ENCODE data around the genes EVC2, ENSG00000170846 and S100P.

- PRO-cap, result no peak
- RAMPAGE, long total RNA, result no peak
These were observed at the start of gene EVC2 for GRCh38 chr4:5708056-5709289. Gene EVC2, minus strand, starts transcription at chr4:5708559.

DNA sequence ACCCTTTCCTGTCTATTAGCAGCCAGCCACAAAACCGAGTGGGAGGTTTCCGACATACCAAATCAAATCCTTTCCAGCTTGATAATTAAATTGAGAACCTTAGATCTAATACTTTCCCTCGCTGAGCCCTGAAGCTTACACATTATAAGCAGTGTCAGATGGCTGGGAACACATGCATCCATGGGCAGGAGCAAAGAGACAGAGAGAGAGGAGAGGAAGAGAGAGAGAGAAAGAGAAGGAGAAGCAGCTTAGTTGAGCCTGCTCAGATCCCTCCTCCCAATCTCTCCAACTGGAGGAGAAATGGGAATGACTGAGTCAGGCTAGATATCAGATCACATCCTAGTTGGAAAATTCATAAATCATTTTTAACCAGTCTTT, 57.4 kb downstream of the CRMP1 start:
- PRO-cap, result no peak
- RAMPAGE, long total RNA, result no peak

GRCh38 chr4:6072277-6072802, 128.0 kb downstream of the JAKMIP1 start:
- PRO-cap, result no peak
- RAMPAGE, long total RNA, result no peak

GRCh38 chr4:6177853-6178365, 22.4 kb downstream of the JAKMIP1 start:
- PRO-cap, result no peak
- RAMPAGE, long total RNA, result no peak

DNA sequence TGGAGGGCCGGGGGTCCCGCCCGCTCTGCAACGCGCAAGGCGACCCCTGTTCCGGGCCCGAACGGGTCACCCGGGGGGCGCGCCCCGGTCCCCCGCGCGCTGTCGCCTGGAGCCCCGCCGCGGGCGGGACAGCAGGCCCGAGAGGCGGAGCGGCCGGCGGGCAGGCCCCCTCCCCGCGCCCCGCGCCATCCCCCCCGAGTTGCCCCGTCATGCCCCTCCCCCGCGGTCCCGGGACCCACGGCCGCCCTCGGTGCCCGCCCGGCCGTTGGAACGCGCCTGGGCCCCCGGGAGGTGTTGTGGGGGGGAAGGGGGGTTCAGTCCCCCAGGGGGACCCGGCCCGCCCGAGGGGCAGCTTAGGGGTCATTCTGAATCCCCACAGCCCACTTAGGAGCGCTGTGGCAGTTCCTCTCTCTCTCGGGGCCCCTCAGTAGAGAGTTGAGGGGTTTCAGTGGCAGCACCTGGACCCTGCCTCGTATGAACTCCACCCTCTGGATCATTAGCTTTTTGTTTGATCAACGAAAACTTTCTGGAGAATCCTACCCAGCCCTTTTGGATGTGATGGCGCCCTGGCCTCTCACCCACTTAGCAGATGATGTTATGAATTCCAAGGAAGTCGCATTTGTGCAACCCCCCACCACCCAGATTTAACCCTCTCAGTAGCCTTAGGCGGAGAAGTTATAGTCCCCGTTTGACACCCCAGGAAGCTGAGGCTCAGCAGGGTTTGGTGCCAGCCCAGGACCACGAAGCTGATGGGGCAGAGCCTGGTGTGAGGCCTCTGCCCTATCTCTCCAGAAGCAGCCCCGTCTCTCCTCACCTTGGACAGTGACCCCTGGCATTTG, 738 bp downstream of the WFS1 start:
- PRO-cap, result no peak
- RAMPAGE, long total RNA, result no peak

- PRO-cap, result no peak
- RAMPAGE, long total RNA, result no peak
These were observed 86.3 kb downstream of the PPP2R2C start for GRCh38 chr4:6385995-6386541.

DNA sequence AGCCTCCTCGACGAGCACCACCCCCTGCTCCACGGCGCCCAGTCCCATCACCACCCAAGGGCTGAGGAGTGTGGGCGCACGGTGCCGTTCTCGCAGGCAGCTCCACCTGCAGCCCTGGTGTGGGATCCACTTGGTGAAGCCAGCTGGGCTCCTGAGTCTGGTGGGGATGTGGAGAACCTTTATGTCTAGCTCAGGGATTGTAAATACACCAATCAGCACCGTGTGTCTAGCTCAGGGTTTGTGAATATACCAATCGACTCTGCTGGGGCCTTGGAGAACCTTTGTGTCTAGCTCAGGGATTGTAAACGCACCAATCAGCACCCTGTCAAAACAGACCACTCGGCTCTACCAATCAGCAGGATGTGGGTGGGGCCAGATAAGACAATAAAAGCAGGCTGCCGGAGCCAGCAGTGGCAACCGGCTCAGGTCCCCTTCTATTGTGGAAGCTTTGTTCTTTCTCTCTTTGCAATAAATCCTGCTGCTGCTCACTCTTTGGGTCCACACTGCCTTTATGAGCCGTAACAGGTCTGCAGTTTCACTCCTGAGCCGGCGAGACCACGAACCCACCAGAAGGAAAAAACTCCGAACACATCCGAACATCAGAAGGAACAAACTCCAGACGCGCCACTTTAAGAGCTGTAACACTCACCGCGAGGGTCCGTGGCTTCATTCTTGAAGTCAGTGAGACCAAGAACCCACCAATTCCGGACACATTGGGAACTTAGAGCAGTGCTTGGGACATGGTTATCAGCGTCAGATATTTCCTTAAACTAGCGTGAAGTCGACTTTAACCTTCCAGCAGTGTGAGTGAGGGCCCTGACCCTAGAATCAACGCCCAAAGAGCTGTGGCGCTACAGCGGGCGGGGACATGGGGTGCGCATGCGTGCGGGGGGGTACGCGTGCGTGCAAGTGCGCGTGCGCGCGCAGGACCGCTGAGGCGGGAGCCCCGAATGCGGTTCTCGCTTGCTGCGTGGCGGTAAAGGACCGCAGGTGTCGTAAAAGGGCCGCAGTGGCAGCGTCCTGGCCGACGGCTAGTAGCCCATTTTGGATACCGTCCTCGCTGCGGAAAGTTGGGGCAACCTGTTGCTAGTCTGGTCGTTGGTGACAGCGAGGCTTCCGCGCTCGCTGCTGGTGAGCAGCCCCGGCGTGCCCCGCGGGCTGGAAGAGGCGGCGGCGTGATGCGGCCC, at the start of gene ENSG00000170846:
Gene ENSG00000170846 (plus strand): TSS at position 1,041 of the 1,187 bp plus-strand sequence.
- PRO-cap, result no peak
- RAMPAGE, long total RNA, result no peak

DNA sequence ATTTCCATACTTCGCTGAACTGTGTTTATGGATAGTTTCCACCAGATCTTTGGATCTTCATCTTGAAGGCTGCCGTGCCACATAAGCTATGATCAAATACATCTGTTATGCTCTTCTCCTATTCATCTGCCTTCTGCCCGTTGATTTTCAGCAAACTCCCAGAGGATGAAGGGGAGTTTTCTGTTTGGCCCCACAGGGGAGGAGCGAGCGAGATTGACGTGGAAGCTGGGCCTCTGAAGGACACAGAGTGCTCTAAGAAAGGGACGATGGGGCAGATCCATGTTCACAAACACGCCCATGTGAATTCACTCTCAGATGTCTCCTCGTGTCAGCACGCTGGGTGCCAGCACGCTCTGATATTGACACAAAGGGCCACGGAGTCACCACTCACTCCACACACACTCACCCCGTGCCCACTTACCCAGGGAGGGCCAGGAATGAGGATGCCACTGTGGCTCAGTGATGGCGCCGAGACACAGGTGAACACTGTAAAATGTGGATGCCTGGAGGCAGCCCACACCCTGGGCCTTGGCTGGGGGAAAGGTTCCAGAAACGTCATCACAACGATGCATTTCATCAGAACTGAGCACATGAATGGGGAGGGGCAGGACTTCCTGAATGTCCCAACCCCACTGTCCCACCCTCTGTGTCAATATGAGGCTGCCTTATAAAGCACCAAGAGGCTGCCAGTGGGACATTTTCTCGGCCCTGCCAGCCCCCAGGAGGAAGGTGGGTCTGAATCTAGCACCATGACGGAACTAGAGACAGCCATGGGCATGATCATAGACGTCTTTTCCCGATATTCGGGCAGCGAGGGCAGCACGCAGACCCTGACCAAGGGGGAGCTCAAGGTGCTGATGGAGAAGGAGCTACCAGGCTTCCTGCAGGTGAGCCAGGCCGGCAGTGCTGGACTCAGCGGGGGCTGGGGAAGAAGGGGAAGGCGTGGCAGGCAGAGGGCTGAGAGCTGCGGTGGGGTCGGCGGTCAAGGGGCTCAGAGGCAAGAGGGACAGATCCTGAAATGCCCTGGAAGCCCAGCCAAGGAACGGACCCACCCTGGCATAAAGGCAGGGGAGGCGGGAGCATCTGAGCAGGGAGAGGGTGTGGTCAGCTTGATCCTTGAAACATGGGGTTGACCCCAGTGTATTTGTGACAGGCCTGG, at the start of gene S100P:
Gene S100P (plus strand): TSS at position 695 of the 1,159 bp plus-strand sequence.
- PRO-cap, result no peak
- RAMPAGE, long total RNA, result no peak

DNA sequence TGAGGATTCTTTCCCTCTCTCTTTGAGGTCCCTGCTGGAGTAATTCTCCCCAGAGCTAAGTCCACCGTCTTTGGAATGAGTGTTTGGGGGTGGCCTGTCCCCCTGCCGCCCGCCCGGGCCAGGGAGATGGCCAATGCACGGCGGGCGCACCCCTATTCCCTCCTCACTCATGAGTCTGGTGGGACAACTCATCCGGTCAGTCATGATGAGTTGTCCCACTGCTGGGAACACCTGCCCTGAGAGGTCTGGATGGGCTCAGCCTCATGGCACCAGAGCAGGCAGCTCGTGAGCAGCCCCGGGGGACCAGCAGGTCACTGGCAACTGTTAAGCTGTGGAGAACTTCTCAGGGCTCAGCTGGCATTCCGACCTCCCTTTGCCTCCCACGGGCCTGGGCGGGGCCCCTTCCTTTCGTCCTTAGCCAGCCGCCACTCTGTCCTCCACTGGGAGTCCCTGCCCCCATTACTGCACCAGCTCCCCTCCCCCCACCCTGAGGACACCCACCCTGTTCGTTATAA, 14.8 kb upstream of the KIAA0232 start:
- PRO-cap, result no peak
- RAMPAGE, long total RNA, result no peak

DNA sequence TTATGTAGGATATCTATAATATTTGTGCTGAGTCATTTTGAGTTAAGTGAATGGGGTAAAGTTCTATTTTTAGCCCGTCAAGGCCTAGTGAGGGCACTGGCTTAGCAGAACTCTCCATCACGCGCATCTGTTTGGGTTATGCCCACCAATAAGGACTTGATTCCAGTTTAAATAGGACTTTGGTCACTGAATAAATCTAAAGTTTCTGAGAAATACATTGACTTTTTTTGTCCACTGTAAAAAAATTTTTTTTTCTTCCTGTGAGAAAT, 53.6 kb upstream of the TBC1D14 start:
- PRO-cap, result no peak
- RAMPAGE, long total RNA, result no peak

- PRO-cap, result no peak
- RAMPAGE, long total RNA, result no peak
These were observed 42.7 kb upstream of the TBC1D14 start for GRCh38 chr4:6867047-6867271.

DNA sequence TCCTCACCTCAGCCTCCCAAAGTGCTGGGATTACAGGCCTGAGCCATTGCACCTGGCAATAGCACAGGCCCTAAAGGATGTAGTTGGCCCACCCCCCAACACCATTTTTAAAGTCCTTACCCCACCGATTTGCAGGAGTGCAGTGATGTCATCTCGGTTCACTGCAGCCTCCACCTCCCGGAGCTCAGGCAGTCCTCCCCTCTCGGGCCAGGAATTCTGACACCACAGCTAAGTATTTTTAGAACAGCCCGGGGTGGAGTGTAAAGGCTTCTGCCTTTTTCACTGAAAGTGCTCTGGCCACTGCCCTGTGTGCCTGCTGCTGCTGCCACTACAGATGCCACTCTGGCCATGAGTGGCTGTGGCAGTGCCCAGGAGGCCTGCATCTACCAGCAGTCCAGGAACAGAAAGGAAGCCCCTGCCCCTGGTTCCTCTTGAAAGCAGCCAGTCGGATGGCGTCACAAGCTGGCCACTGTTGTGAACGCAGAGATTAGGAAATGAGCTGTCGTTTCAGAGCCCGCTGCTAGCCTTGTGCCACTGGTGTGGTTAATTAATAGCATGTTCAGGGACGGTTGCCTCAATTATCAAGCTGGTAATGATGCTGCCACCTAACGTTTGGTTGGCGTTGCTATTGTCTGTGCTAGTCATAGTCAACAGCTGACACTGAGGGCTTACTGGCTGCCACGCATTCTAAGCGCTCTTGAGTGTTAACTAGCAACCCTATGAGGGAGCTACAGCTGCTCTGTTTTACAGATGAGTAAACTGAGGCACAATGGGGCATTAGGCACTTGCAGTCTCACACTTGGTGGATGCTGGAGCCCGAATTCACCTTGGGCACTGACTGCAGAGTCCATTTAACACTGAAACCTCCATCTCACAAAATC, 23.5 kb upstream of the TBC1D14 start:
- PRO-cap, result no peak
- RAMPAGE, long total RNA, result no peak

DNA sequence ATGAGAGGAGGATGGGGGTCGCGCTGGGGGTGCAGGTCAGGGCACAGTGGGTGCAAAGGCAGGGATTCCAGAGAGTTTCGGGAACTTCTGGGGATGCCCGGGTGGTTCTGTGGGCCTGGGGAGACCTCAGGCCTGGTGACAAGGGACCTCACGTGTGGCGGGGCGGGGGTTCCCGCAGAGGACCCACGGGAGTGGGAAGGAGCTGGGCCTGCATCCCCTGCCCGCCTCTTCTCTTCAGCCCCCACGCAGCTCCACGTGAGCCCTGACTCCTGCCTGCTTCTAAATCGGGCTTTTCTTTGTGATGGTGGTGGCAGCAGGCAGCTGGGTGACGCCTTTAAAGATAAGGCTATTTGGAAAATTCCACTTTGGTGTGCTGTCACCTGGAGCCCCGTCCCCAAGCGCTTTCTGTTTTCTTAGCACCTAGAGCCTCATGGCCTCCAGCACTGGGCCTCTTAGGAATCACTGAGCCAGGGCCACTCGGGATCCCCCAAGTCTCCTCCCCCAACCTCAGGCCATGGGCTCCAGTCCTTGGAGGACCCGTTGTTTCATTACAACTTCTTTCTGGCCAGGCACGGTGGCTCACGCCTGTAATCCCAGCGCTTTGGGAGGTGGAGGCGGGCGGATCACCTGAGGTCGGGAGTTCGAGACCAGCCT, 7.1 kb upstream of the TBC1D14 start:
- PRO-cap, result no peak
- RAMPAGE, long total RNA, result no peak

DNA sequence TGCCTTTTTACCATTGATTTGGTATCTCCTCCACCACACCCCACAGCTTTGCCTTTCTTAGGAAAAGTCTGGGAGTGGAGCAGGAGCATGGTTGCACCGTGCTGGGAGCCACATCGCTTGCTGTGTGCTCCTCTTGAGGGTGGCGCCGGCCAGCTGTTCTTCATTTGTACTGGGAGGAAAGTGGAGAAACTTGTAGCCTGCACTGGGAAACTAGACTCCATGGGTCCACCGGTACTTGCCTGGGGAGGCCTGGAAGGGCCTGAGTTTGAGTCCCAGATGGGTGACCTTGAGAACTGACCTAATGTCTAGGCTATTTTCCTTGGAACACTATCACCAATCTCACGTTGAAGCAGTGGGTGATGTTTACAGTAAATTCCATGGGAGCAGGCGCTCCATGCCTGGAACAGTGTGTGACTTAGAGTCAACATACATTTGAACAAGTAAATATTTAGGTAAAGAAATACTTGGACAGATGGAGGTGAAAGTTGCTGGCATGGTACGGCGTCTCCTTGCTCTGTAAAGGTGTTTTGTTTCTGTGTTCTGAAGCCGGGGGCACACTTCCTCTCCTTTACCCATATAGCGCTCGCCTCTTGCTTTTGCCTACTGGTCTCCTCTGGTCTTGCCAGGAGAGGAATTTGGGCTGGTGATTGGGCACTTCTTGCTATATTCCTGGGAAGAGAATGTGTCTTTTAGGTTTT, 47.5 kb downstream of the TBC1D14 start:
- PRO-cap, result no peak
- RAMPAGE, long total RNA, result no peak

DNA sequence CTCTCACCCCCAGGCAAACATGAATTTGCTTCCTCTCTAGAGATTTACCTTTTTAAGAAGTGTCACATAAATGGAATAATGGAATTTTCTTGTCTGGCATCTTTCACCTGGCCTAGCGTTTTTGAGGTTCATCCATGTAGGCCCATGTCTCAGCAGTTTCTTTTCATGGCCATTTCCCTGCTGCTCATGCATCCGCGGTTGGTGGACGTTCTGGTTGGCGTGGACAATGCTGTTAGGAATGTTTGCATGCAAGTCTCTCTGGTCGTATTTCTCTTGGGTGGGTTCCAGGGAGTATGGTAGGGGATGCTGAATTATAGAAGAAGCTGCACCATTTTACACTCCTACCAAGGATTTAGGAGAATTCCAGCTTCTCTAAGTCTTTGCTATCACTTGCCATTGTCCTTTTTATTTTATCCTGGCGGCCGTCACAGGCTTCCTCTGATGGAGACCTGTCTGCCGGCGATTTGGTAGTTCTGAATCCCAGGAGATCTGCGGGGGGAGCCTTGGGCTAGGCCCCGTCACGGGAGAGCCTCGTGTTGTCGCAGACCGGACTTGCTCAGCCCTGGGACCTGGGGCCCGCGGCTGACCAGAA, 56.6 kb downstream of the CCDC96 start:
- PRO-cap, result no peak
- RAMPAGE, long total RNA, result no peak

DNA sequence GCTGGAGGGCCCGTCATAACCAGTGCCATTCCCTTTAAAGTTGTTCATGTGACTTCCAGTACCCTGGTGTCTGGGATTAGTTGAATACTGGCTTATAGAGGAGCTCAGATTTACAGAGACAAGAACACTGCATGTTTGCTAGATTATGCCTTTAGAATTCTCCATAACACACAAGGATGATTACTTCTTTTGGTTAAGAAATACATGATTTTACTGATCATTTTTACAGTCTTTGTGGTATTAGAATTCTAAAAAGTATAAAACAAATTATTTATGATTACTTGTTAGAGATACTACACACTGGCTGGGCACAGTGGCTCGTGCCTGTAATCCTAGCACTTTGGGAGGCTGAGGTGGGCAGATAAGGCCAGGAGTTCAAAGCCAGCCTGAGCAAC, 37.0 kb downstream of the CCDC96 start:
- PRO-cap, result no peak
- RAMPAGE, long total RNA, result no peak

DNA sequence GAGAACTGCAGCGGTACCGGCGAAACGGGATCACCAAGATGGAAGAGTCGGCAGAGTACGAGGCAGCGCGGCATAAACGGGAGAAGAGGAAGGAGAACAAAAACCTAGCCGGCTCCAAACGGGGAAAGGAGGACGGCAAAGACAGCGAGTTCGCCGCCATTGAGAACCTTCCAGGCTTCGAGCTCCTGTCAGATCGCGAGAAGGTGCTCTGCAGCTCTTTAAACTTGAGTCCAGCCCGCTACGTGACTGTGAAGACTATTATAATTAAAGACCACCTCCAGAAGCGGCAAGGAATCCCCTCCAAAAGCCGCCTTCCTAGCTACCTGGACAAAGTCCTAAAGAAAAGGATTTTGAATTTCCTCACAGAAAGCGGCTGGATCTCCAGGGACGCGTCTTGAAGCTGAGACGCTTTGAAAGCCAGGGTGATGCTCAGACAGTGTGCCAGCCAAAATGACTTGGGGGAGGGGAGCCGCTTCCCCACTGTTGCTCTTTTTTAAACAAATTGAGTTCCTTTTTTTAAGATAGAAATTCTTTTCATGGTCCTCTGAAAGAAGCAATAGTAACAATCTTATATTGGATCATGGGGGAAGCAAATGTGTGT, 11.6 kb downstream of the TADA2B start:
- PRO-cap, result no peak
- RAMPAGE, long total RNA, result no peak

- PRO-cap, result no peak
- RAMPAGE, long total RNA, result no peak
These were observed 14.8 kb downstream of the SORCS2 start for GRCh38 chr4:7207102-7207539.

- PRO-cap, result no peak
- RAMPAGE, long total RNA, result no peak
These were observed 99.4 kb downstream of the PSAPL1 start for GRCh38 chr4:7335371-7335690.

DNA sequence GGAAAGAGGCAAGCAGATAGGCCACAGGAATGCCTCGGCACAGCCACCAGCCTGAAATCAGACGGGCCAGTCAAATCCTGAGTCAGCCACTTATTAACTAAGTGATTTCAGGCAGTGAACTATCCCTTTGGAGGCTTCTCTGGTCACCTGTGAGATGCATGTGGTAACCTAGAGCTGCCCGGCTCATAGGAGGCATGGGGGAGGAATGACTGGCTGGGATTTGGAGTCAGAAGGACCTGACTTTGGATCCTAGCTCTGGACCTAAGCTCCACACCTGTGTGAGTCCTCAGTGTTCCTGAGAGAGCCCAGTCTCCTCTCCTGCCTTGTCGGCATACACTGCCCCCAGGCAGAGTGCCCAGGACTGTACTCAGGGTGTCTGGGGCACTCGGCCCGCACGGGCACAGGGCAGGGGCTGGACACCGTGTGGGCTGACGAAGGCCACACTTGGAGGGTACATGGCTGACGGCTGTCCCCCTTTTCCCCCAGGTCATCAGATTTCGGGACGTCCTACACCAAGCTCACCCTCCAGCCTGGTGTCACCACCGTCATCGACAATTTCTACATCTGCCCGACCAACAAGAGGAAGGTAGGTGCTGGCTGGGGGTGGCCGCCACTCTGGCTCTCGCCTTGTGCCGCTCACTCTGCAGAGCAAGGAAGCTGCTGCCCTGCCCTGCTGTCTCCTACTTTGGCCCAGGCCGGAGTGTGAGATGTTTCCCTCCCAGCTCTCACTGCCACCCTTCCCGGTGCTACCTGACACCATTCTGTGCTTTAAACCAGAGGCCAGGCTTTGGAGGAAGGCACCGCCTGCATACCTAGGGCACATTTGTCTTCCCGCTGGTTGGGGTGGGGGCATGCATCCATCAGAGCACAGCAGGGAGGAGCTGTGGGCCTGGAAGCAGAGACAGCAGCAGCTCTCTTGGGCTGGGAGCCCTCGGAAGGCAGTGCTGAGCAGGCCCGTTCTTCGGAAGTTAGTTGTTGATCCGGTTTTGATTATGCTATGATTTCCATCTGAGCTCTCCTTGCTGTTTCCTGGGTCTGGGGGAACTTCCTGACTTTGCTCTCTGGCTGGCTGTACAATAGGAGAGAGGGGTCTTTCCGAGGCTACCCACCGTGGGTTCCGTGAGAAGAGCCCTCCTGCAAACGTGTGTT, 96.7 kb upstream of the PSAPL1 start:
- PRO-cap, result no peak
- RAMPAGE, long total RNA, result no peak

All from Karpas-422 (cell line).